ENCODE measurements around a stretch of chr2.

DNA sequence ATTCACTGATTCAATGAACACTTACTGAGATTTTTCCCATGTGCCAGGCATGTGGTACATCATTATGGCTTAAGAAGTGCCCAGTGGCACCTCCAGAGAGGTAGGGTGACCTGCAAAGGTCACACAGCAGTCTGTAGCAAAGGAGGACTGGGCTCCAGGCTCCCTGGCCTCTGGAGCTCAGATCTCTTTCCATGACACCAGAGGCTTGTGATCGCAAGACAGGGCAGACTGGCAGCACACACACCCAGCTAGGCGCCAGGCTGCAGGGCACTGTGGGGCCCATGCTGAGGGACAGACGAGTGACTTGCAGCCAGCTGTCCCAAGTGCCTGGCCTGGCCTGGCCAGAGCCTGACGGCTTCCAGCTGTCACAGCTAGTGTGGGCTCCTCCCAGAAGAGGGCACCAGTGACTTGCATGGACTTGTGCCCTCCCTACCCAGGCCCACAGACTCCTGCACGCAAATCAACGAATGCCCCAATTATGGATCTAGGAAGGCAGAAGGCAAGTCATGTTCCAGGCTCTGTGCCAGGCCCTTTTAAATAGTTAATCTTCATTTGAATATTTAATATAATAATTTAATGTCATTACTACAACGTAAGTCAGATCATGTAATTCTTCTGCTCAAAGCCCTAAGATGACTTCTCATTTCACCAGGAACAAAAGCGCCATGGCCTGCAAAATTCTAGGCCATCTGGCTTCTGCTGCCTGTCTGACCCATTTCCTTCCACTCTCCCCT lies 3.9 kb upstream of the SPEG start:
- PRO-cap, 2 experiments, result no peak in any of the 2 experiments

GRCh38 chr2:219496872-219497466 lies 1.0 kb downstream of the SPEGNB start:
- PRO-cap, 2 experiments, result no peak in any of the 2 experiments

DNA sequence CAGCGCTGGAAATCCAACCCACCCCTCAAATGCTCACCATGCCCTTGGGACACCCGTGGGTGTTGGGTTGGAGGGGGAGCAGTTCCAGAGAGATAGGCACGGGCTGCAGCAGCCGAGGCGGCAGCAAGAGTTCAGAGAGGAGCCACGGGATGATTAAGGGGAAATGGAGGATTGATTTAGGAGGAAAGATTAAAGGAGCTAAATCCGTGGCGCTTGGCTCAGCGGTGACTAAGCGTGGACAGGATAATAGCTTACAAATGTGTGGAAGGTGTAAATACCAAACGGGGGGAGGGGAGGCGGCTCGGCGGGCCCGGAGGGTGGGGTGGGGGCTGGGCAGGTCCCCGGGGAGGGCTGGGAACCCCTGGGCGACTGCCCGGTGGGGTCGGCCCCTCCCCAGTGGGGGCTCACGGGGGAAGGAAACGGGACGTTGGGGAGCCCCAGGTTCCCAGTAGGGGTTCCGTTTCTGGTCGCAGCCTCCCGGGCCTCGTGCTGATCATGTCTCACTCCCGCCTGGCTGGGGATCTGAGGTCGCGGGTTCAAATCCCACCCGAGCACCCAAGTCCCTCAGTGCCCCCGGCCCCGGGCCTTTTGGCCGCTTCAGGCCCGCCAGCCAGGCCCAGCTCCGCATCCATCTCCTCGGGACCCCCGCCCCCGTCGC lies 7.9 kb downstream of the ASIC4 start:
- PRO-cap, 2 experiments, result peak in 2 of 2 experiments; most common minus-strand start position 112 of the sequence (in 2)

- PRO-cap, 2 experiments, result peak in 1 of 2 experiments; most common minus-strand start chr2:219522797 (in 1)
Measured at GRCh38 chr2:219522730-219523426, 8.6 kb downstream of the ASIC4 start.

- PRO-cap, 2 experiments, result peak in 1 of 2 experiments; most common plus-strand start chr2:219527255 (in 1); most common minus-strand start chr2:219527151 (in 1)
Measured at GRCh38 chr2:219526992-219527505, 12.8 kb downstream of the ASIC4 start.

GRCh38 chr2:219551866-219552291 lies 8.1 kb downstream of the TMEM198 start:
- PRO-cap, 2 experiments, result no peak in any of the 2 experiments

DNA sequence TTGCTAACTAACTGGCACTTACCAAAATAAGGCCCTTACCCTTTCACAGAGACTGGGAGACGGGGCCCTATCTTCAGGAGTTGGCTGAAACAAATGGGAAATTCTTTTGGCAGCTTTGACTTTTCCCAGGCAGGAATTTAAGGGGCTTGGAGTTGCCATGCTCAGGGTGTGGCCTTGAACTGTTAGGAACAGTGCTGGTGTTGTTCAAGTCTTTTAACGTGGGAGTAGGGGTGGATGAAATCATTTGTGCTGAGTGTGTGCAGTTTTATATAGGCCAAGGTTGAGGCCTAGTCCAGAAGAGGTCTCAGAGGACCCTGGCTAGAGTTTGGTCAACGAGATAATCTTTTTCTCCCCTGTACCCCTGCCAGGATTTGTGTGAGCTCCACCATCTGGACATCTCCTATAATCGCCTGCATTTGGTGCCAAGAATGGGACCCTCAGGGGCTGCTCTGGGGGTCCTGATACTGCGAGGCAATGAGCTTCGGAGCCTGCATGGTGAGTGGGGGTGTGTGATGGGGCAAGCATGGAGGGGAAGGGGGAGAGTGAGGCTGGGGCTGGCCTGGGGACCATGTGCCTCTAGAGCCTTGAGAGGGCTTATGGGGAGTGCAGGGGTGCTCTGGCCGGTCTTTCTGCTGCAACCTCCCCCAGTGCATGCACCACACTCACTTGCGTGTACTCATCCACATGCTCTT lies 7.7 kb downstream of the STK11IP start:
- PRO-cap, 2 experiments, result no peak in any of the 2 experiments

GRCh38 chr2:219643717-219644508 lies 16.5 kb downstream of the SLC4A3 start:
- PRO-cap, 2 experiments, result peak in 2 of 2 experiments; most common plus-strand start chr2:219644000 (in 2); most common minus-strand start chr2:219643839 (in 2)

- PRO-cap, 2 experiments, result peak in 2 of 2 experiments; most common plus-strand start chr2:219769723 (in 1); most common minus-strand start chr2:219769542 (in 1)
Measured at GRCh38 chr2:219769025-219770128, 141.9 kb downstream of the SLC4A3 start.

DNA sequence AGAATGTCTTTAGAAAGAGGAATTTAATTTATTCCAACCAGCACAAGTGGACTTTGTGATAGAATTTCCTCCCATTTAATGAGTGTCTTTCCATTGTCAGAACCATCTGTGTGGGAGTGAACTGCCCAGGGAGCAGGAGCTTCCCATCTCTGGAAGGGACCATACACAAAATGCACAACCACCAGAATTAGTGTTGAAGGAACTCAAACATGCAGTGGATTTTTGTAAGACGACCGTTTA lies 792.0 kb downstream of the EPHA4 start:
- PRO-cap, 2 experiments, result no peak in any of the 2 experiments

DNA sequence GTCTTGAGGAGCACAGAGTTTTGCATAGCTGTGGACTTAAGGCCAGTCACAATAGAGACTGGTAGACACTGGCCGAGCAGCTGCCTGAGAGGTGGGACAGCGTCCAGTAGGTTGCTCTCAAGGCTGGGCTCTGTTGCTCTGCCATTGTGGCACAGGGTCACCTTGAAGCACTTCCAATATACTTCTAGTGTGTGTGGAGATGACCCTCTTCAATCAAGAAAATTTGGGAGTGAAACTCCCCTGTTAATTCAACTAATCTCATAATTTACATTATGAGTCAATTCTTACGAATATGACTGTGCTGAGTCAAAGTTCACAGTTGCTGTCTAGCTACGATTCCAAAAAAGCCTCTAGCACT lies 636.3 kb downstream of the EPHA4 start:
- PRO-cap, 2 experiments, result peak in 2 of 2 experiments; most common plus-strand start position 68 of the sequence (in 2)

- PRO-cap, 2 experiments, result no peak in any of the 2 experiments
Measured at GRCh38 chr2:221104388-221104948, 467.6 kb downstream of the EPHA4 start.

DNA sequence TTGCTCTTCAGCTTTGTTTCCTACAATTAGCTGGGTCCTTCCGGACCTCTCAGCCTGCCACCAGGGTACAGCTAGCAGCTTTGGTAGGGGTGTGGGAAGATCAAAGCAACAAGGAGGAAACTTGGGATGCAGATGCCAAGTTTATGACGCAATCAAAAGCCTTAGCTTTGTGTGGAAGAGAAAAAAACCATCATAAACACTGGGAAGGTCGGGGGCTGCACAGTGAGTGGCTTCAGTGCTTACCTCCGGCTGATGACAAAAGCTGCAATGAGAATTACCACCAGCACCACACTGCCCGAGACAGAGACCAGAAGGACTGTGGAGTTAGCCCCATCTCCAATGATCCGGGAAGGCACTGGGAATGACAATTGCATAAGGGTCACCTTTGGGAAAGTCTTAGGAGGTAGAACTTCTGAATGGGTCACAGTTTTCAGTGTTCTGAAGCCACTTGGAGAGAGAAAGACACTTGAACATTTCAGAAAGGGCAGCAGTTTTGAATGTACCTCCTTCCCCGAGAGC lies 116.7 kb downstream of the EPHA4 start:
- PRO-cap, 2 experiments, result no peak in any of the 2 experiments

DNA sequence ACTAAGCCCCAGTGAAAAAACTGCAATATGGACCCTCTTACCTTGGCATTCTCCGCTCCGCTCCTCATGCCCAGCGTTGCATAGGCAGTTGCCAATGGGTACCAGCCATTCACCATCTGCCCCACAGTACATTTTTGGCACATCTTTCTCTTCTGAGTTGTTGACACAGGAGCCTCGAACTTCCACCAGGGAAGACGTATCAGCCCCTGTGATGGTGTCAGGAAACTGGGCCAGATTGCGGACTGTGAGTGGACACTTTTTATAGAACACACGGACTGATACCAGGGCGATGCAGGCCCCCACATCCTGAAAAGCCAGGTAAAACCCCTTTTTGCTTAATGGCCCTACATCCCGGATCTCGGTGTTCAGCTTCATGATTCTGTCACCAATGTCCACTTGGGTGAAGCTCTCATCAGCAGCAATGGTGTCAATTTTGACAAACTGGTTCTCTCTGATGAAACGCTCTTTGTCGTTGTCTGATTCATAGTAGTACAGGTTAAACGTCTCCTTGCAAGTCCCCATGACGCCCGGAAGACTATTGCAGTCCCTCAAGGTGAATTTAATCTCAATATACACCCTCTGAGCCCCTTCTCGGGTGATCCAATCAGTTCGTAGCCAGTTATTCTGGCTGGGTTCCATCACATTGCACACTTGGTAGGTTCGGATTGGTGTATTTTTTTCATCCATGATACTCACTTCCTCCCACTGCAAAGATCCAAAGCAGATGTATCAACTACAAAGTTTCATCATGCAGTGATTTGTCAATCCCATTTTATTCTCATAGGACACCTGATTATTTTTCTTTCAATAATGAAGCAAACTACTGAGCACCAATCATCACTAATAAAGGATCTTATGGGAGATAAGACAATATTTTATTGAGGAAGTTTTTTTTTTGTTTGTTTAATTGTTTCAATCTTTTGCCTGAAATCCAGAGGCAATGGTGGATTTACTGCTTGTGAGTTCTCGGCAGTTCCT lies 8.1 kb downstream of the EPHA4 start:
- PRO-cap, 2 experiments, result no peak in any of the 2 experiments

- PRO-cap, 2 experiments, result peak in 1 of 2 experiments; most common plus-strand start chr2:221571392 (in 1)
Measured at GRCh38 chr2:221570780-221571482, 1.2 kb downstream of the EPHA4 start.

- PRO-cap, 2 experiments, result no peak in any of the 2 experiments
Measured at GRCh38 chr2:221674557-221674949, 102.4 kb upstream of the EPHA4 start.

GRCh38 chr2:222305609-222306484 lies 7.0 kb upstream of the PAX3 start:
- PRO-cap, 2 experiments, result no peak in any of the 2 experiments

DNA sequence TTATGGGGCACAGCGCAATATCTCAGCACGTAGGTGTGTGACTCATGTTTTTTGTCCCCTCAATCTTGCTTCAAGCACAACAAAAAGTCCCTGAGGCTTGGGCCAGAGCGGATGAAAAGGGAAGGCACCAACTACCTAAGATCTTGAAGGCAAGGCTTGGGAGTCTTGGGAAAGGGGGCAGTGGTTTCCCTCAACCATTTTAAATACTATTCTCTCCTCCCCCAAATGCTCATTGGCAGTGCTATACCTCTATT lies 9.9 kb downstream of the SGPP2 start:
- PRO-cap, 2 experiments, result no peak in any of the 2 experiments

- PRO-cap, 2 experiments, result no peak in any of the 2 experiments
Measured at GRCh38 chr2:222462874-222463407, 38.6 kb downstream of the SGPP2 start.

- PRO-cap, 2 experiments, result no peak in any of the 2 experiments
Measured at GRCh38 chr2:222561303-222562293, 94.3 kb downstream of the FARSB start.